Measurements from ENCODE around the gene SLC2A7.

- RAMPAGE, total RNA: no peak
Observed at GRCh38 chr1:8370885-8371658, 53.2 kb downstream of the SLC45A1 start.

GRCh38 chr1:8438422-8438841 is 120.5 kb downstream of the SLC45A1 start:
- RAMPAGE, total RNA: no peak

GRCh38 chr1:8620525-8621235 is 196.8 kb downstream of the RERE start:
- RAMPAGE, total RNA: no peak

DNA sequence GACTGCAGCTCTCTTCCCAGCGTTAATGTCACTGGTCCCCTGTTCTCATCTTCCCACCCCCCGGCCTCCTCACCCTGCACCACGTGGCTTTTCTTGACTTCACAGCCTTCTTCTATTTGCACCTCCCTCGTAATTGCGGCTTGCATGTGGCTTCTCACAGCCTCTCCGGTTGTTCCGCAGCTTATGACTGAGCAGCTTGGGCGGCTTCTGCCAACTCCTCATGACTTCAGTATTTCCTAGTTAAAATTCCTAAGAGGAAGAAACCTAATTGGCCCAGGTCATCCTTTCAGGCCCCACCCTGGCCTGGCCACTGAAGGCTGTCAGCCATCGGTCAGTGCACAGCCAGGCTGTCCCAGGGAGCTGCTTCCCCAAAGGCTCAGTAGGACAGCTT is 8.5 kb upstream of the RERE start:
- RAMPAGE, total RNA: no peak

GRCh38 chr1:8867893-8868394 is 10.5 kb downstream of the ENO1 start:
- RAMPAGE, total RNA: no peak

DNA sequence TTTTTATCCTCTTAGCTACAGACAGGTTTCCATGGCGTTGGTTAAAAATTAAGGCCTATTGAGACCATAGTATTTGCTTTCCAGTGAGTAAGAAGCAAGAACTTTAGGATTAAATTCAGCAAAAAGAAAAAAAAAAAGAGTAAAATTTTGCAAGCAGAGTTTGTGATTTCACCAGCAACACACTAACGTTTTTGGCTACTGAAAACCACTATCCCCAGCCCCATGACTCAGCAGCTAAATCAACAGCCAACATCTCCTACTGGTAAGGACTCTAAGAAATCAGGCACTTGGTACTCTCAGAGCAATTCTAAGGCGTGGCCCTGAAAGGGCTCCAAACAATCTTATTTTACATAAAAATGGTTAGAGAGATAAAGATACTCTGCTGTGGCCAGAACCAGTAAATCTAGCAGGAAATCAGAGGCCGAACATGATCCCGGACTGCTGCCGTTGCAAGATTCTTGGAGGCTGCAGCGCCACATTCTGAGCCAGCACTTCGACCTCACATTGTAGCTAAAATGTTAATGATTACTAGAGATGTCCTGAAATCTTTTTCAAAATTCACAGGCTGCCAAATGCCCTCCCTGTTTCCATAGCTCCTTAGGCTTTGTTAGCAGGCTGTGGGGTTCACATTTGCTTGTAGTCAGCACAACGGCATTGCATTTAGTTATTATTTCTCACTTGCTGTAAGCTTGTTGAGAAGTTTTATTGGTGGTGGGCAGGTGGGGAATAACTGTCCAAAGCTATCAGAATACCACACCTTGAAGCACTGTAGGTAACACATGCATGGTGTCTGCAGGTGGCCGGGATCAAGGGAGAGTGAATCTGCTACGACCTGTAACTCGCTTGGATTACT is 1.7 kb upstream of the ENO1 start:
- RAMPAGE, total RNA: no peak

DNA sequence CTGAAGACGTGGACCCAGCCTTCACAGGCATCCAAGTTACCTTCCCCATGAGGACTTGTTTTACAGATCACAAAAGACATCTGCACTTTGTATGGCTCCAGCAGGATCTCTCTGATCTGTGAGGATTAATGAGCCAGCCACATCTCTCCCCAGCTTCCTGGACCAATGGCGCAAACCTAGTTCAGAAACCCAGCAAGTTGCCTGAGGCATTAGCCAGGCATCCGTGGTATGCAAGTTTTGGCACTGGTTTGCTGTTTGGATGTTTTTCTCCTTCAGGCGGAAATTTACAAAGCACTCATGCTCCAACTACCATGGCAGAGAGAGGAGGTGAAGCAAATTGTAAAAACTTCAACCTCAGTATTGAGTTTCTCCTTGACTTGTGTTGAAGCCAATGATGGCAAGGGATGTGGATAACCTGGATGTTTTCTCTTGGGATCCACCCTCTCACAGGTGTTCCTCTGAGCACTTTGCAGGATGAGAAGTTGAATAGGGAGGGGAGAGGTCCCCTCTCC is 25.5 kb upstream of the ENO1 start:
- RAMPAGE, total RNA: no peak

DNA sequence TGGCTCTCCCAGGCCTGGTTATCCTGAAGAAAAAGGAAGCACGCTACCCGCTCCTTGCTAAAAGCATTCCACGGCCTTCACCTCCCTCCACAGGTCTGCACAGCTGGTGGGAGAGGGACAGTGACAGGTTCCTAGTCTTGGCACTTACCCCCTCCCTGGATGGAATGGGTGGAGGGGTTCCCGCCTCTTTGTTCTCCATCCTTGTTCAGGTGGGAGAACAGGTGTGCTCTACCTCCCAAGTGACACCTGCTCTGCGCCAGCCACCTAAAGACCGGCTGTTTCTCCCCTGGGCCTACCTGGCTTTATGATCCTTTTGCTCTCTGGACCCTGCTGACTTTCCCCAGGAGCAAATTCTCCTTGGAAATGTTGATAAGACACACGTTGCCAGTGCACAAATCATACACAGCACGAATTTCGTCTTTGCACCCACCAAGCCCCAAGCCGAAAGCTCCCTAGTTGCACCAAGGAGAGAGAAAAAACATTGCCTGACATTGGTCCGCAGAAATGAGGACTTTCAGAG is at the start of gene SLC2A7:
Gene SLC2A7 (minus strand): TSS at position 277 of the 520 bp plus-strand sequence.
- RAMPAGE, total RNA: no peak

DNA sequence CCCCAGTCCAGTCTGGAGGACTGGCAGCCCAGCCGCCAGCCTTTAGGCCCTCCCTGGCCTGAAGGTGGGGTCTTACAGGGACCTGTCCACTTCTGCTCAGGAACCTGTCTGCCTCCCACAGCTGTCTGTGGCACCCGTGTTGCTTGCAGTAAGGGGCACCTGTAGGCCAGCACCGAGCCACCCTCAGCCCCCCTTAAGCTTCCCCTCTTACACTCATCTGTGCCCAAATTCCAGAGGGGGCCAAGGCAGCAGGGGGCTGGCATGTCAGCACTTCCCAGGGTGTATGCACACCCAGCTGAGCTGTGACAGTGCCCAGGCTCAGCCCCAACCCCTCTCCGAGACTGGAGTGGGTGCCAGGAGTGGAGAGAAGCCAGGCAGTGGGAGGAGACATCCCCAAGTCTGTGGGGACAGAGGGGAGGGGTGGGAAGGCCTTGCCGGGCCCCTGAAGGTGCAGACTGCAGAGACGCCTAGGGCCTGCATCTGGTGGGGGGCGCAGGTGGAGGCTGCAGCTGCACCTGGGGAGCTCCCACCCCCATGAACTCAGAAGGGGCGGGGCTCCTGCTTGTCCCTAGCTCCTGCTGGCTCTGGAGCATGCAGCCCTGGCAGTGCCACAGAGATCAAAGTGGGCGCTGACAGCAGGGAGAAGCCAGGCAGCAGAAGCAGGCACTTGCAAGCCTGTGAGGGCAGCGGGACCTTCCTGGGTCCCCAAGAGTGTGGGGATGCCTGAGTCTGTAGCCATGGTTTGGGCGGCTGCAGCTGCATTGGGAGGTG is 5.4 kb upstream of the SLC2A7 start:
- RAMPAGE, total RNA: no peak

GRCh38 chr1:9164862-9165696 is 36.2 kb upstream of the GPR157 start:
- RAMPAGE, total RNA: no peak

- RAMPAGE, total RNA: no peak
Observed at GRCh38 chr1:9181153-9181818, 52.4 kb upstream of the GPR157 start.

- RAMPAGE, total RNA: no peak
Observed at GRCh38 chr1:9201093-9201967, 33.2 kb upstream of the H6PD start.

DNA sequence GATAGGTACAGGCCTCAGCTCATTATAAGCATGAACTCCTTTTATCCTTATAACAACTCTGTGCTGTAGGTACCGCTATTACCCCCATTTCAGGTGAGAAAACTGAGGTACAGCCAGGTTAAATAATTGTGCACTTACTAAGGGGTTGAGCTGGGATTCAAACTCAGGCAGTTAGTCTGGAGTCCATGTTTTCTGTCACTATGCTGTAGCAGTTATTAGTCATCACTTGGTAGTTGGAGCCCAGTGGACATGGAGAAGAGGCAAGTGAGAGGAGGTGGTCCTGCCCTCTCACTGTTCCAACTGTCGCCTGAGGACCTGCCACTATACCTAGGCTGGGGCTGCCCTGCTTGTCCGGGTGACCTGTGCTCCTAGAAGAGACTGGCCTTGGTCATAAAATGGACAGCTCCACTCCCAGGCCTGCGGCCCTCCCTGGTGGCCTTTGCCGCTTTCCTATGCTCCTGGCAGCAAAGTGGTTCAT is 9.7 kb downstream of the H6PD start:
- RAMPAGE, total RNA: no peak

DNA sequence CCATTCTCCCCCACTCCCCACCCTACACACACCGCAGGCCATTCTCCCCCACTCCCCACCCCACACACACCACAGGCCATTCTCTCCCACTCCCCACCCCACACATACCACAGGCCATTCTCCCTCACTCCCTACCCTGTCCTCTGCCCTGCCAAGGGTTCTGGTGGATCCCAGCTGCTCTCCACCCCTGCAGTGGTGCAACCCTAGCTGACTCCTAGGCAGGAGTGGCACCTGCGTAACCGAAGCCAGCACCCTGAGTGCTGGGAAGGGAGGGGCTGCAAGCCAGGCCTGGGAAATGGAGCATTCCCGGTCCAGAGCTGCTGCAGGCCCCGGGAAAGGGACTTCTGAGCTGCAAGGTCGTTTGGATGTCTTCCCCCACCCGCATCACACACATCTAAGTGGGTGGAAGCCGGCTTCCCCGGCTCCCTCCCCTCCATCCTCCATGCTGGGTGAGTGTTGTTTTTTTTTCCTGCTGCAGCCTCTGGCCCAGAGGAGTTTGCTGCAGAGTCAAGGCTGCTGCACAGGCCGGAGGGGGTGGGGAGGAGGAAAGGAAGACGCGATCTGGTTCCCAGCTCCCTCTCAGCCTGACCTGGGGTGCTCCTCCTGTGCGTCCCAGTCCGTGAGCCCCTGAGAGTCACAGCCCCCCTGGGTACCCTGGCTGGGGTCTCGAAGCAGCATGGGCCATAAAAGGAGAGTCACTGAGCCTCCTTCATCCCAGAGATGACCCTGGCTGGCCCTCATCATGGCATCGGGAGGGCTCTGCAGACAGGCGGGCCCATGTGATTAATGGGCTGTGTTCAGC is 16.1 kb downstream of the H6PD start:
- RAMPAGE, total RNA: no peak

- RAMPAGE, total RNA: no peak
Observed at GRCh38 chr1:9266070-9267046, 26.3 kb upstream of the SPSB1 start.

DNA sequence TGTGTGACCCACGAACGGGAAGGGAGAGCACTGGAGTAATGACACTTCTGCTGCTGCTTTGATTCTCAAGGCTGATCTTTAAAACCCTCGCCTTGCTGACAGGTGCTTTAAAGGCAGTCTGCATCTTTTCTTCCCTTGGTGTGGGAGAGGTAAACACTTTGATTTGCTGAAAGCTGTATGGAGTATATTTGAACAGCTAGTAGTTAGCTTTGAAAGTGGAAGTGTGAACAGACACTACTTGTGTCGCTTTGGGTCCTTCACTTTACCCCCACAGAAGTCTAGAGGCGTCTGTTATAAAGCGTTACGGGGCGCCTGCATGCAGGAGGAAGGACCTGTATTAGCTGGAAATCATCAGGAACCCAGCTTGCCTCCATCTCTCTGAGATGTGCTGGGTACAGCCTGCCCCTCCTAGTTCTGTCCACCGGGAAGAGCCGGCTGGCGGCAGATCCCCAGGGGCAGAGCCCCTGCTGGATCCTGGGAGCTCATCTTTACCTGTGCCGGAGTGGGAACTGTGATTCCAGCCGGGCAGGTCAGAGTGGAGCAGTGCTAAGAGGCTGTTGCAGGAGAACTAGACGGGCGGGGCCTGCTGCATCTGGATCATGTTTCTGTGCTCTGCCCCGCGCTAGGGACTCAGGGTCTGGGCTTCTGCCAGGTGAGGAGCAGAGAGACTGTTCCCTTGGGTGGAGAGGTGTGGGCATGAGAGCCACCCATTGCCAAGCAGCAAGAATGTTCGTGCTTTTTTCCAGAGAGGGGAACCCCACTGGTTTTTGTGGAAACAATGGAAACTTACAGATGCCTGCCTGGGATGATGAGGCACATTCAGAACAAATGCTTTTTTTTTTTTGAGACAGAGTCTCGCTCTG is 22.3 kb upstream of the SPSB1 start:
- RAMPAGE, total RNA: no peak

GRCh38 chr1:9294945-9295694 is 2.4 kb downstream of the SPSB1 start:
- RAMPAGE, total RNA: no peak

- RAMPAGE, total RNA: no peak
Observed at GRCh38 chr1:9324479-9325432, 32.1 kb downstream of the SPSB1 start.

GRCh38 chr1:9332008-9332798 is 39.5 kb downstream of the SPSB1 start:
- RAMPAGE, total RNA: no peak

DNA sequence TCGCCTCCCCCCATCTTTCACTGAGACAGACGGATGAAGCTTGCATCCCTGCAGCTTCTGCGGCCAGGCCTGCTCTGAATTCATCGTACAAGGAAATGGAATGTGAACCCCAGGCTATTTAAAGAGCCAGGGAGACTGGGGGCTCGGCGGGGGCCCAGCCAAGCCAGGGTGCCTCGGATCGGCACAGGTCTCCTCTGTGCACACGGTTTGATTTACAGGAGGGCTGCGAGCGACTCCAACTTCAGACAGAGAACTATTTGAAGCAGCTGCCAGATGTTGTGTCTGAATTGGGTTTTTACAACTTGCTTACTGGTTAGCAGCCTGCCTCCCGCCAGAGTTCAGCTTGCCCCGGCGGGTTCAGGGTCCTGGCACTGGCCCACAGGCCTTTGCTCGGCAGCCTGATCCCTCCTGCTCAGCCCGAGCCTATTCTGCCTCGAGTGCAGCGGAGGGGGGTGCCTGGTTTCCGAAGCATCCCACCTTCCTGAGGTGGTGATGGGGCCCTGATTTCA is 83.2 kb downstream of the SPSB1 start:
- RAMPAGE, total RNA: no peak

Data from foreskin keratinocyte (primary cell).